HT1080 (cell line): ENCODE results near the genes PPIL1 and C6orf89.

RAMPAGE:
- cytosol, long total RNA: no peak
- long total RNA: no peak
- nucleus, long total RNA: no peak
These were observed 37.5 kb downstream of the RAB44 start for GRCh38 chr6:36734925-36735630.

GRCh38 chr6:36852774-36853171 lies 13.5 kb upstream of the CPNE5 start:
RAMPAGE:
- cytosol, long total RNA: no peak
- long total RNA: no peak
- nucleus, long total RNA: no peak

DNA sequence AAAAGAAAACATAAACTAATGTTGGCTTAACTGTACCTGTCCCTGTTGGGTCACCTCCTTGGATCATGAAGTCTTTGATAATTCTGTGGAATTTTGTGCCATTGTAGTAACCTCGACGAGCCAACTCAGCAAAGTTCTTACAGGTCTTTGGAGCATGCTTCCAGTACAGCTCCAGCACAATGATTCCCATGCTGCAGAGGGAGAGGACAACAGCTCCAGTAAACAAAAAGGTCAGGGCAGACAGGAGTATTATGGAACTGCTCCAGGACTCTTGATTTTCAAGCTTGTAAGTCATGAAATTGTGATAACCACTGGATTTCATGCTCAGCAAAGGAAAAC lies 3.0 kb downstream of the PPIL1 start:
RAMPAGE:
- cytosol, long total RNA: no peak
- long total RNA: no peak
- nucleus, long total RNA: no peak

DNA sequence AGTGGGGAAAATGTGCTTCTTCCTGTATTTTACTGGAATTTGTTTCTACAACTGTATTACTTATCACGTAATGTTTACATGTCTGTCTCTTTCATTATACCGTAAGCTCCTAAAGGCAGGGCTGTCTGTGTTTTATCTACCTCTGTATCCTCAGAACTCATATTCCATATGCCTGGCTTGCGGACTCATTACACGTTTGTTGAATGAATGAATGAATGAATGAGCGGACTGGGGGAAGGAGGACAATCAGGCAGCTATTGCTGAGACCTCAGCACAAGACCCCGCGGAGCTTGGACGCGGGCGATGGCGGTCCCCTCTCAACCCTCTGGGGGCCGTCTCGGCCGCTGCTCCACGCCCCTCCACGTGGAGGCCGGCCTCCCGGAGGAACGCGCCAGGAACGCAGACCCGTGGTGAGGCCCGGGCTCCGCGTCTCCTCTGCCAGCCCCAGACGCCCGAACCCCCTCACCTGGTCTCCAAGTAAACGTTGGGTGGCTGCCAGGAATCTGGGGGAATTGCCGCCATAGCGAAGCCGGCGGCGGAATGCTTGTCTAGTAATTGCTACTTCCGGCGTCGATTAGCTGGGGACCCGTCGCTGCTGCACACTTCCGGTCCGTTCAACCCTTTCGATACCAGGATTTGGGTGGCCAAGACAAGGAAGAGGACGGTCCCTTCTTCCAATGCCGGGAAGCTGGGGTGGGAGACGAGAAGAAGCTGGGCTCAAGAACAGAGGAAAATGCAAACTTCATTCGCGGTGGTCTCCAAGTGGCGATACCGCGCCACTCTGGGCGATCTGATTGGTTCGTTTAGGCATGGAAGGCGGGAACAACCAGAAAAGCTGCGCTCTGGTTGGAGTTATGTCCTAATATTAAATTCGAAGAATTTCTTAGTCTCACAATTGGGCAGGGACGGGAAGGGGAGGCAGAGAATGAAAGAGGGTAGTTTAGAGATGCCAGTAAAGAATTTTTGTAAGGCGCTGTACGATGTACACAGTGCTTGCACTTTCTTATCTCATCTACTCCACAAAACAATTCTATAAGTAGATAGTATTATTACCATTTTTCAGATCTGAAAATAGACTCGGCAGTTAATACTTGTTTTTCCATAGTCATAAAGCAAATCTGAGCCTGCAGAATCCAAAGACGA lies at the start of gene PPIL1:
Gene PPIL1, minus strand, starts transcription at position 553 of the 1,143 bp plus-strand sequence.
RAMPAGE:
- cytosol, long total RNA: start-site peak on the minus strand centred at position 549 of the sequence, 11 bp wide, 117 and 58 reads in 2 replicates; start-site peak on the minus strand centred at position 739 of the sequence, 91 bp wide, 27 and 41 reads in 2 replicates
- long total RNA: start-site peak on the minus strand centred at position 548 of the sequence, 13 bp wide, 82 reads; start-site peak on the minus strand centred at position 713 of the sequence, 63 bp wide, 20 reads
- nucleus, long total RNA: no peak

DNA sequence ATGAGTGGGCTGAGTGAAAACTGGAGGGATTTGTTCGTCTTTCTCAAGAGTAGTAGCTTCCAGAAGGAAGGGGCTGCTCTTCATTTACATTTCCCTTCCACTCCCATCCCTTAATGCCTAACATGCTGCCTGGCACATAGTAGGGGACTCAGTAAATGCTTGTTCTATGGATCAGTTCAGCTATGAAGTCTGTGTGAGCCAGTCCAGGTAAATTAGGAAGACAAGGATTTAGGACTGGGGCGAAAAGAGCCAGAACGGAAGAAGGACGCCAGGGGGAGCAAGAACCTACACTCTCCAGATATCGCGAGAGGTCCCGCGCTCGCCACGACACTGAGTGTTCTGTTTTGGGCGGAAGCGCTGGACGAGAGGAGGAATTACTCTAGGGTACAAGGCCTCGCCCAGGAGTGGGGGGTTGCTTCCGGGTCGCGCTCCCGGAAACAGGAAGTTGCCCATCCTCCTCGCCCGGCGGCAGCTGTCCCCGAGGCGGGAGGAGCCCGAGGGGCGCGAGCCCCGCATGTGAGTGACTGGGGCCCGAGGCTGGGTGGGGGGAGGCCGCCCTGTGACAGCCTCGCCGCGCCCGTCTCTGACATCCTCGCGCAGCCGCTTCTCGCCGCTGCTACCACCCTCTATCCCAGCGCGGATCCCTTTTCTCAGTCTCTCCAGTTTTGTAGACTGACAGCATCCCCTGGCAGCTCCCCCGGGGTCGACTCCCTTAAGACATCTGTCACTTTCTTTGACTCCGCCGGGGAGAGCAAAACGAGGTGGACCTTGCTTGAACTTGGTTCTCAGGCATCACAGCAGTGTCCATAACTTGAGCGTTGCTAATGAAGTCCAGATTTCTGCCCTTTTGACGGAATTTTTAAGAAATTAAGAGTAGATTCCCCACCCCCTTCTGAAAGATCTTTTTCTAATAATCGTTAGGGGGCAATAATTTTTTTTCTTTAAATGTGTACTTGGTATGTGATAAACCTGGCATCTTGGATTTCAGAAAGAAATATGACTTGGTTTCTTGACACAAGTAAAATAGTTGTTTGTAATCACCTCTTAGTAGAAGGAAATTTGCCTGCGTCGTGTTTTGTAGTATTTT lies at the start of gene C6orf89:
Gene C6orf89, plus strand, starts transcription at position 440 of the 1,087 bp plus-strand sequence.
RAMPAGE:
- cytosol, long total RNA: start-site peak on the plus strand centred at position 456 of the sequence, 52 bp wide, 703 and 2,075 reads in 2 replicates
- long total RNA: no peak
- nucleus, long total RNA: start-site peak on the plus strand centred at position 399 of the sequence, 166 bp wide, 361 and 938 reads in 2 replicates

GRCh38 chr6:36912559-36913106 lies 26.9 kb downstream of the C6orf89 start:
RAMPAGE:
- cytosol, long total RNA: no peak
- long total RNA: no peak
- nucleus, long total RNA: no peak

GRCh38 chr6:36972908-36973708 lies 12.9 kb downstream of the MTCH1 start:
RAMPAGE:
- cytosol, long total RNA: no peak
- long total RNA: no peak
- nucleus, long total RNA: no peak

DNA sequence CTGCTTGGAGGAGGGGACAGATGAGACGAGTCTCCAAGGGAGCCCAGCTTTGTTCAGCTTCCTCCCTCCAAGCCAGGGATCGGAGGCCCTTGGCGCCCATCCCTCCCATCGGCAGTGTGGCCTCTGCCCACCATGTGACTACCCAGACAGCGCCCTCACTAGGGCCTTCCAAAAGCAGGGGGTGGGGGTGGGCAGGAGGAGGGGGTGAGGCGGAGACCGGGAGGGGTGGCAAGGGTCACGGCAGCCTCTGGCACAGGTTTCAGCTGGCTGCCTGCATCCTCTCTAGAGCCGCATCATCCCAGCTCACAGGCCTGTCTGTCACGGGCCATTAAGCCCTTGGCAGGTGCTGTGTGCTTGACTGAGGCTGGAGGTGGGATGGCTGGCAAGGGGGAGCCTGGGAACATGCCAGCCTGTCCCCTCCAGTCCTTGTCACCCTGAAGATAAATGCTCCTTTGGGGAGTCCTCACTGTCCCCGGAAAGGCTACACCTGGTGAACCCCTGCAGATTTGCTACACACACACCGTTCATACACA lies 6.3 kb upstream of the FGD2 start:
RAMPAGE:
- cytosol, long total RNA: no peak
- long total RNA: no peak
- nucleus, long total RNA: no peak

DNA sequence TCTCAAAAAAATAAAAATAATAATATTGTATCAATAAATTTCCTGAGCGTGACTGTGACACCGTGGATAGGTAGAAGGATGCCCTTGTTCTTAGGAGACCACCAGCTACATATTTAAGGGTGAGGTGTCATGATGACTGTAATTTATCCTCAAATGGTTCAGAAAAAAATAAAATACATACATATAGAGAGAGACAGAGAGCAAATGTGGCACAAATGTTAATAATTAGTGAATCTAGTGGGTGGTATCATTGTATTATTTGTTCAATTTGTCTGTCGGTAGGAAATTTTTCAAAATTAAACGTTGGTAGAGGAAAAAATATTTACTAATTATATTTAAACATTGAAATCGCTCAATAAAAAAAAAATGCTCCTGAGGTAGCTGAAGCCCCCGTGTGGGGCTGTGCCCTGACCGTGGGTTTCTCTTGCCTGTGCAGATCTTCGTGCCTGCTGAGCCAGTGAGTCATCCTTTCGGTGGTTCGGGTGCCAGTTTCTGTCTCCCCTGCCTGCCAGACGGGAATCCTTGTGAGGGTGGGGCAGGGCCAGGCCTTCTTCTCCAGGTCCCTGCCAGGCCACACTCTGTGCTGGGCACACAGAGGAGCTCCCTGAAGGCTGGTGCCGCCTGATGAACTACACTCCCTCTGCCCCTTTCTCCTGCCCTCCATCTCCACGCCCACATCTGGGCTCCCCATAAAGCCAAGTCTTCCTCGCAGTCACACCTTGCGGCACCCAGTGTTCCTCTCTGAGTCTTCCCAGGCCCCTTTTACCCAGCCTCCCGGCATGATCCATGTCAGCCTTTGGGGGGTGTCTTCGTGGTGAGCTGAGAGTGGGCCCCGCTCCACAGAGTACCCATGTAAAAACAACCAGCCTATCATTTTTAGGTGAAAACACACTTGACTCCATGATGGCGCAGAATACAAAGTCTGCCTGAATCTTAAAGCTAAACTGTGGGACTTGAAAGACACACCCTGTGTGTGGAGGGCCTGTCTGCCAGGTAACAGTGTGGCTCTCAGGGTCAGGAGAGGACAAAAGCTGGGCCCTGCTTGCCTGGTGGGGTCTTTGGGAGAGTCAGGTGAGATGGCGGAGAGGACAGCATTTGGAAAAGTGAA lies 19.2 kb downstream of the FGD2 start:
RAMPAGE:
- cytosol, long total RNA: no peak
- long total RNA: no peak
- nucleus, long total RNA: no peak

DNA sequence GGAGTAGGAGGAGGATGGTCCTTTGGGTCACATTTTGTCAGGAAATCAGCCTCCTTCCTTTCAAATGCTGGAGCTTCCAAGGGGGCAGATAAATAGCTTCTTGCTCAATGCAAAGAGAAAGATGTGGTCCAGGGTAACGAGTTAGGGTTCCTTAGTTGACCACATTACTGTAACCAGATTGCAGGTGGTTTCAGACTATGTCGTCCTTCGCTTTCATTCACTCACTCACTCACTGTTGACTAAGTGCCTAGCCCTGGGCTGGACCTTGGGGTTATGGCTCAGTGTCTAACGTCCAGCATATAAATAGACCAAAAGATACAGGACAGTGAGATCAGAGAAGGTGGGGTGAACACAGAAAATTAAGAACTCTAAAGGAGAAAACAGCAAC lies 64.5 kb upstream of the PIM1 start:
RAMPAGE:
- cytosol, long total RNA: no peak
- long total RNA: no peak
- nucleus, long total RNA: no peak

RAMPAGE:
- cytosol, long total RNA: no peak
- long total RNA: no peak
- nucleus, long total RNA: no peak
These were observed 33.0 kb upstream of the PIM1 start for GRCh38 chr6:37136903-37137450.

DNA sequence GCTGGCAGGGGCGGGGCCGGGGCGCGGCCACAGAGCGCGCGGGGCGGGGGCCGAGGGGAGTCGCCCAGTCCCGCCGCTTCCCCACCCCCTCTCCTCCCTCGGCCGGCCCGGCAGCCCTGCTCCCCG lies 149 bp upstream of the PIM1 start:
RAMPAGE:
- cytosol, long total RNA: no peak
- long total RNA: no peak
- nucleus, long total RNA: no peak

RAMPAGE:
- cytosol, long total RNA: no peak
- long total RNA: no peak
- nucleus, long total RNA: no peak
These were observed 31.9 kb upstream of the TMEM217 start for GRCh38 chr6:37289765-37290332.

DNA sequence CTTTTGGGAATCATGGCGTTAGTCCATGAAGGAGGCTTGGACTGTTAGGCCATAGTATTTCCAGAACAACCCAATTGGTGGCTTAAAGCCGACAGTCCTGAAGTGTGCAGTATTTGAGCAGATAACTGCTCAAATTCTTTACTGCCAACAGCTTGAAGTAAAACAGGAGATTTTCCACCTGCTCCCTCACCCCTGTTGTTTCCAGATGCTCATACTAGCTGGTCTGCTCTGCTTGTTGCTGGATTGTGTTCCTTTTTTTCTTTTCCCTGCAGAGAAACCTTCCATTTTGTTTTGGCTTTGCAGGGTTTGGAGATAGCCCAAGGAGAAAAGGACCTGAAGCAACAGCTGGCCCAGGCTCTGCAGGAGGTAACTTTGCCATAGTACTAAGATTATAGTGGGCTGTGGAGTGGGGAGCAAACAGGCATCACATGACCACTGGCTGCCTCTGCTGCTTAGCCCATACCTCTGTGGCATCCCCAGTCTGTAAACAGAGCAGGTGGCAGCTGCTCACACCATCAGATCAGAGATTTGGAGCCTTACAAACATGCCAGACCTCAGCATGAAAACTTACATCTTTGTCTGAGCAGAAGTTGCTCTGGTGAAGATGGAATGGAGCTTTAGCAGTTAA lies 17.5 kb downstream of the RNF8 start:
RAMPAGE:
- cytosol, long total RNA: no peak
- long total RNA: no peak
- nucleus, long total RNA: no peak

RAMPAGE:
- cytosol, long total RNA: no peak
- long total RNA: no peak
- nucleus, long total RNA: no peak
These were observed 700 bp downstream of the CMTR1 start for GRCh38 chr6:37433352-37434490.

GRCh38 chr6:37547398-37548333 lies 48.0 kb upstream of the CCDC167 start:
RAMPAGE:
- cytosol, long total RNA: no peak
- long total RNA: no peak
- nucleus, long total RNA: no peak

GRCh38 chr6:37704962-37706200 lies 7.7 kb upstream of the MDGA1 start:
RAMPAGE:
- cytosol, long total RNA: no peak
- long total RNA: no peak
- nucleus, long total RNA: no peak

GRCh38 chr6:37807553-37808172 lies 11.9 kb upstream of the ZFAND3 start:
RAMPAGE:
- cytosol, long total RNA: no peak
- long total RNA: no peak
- nucleus, long total RNA: no peak

GRCh38 chr6:37852637-37853921 lies 33.6 kb downstream of the ZFAND3 start:
RAMPAGE:
- cytosol, long total RNA: no peak
- long total RNA: no peak
- nucleus, long total RNA: no peak

DNA sequence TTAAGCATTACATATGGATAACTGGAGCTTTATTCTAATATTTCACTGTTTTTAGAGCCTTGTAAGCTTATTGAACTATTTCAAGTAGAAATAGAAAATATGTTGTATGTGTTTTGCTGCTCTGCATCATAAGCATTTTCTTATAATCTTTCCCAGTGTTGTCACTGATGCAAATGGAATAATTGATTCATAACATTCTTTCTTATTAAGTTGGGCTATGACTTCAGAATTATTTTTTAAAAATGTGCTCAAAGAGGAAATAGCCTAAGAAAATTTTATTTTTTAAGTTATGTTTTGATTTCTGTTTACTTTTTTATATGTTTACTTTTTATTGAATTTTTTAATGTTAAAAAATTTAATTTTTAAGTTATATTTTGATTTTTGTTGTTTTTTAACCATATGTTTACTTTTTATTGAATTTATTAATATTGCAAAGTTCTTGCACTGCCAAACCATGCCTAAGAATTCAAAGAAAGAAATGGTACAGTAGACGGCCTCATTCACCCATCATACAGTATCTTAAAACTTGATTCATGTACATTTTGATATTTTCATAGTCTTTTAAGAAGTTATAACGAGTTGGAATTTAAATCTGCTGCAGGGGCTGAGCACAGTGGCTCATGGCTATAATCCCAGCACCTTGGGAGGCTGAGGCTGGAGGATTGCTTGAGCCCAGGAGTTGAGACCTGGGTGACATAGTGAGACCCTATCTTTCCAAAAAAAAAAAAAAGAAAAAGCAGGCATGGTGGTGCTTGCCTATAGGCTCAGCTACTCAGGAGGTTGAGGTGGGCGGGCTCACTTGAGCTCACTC lies 42.5 kb downstream of the ZFAND3 start:
RAMPAGE:
- cytosol, long total RNA: no peak
- long total RNA: no peak
- nucleus, long total RNA: no peak